ENCODE results near the gene ZBED4.

- PRO-cap = no peak
Measured at GRCh38 chr22:47154451-47155327, 392.2 kb downstream of the TBC1D22A start.

- PRO-cap = no peak
Measured at GRCh38 chr22:47293140-47293569, 530.7 kb downstream of the TBC1D22A start.

GRCh38 chr22:47379094-47379428 is 616.6 kb downstream of the TBC1D22A start:
- PRO-cap = no peak

DNA sequence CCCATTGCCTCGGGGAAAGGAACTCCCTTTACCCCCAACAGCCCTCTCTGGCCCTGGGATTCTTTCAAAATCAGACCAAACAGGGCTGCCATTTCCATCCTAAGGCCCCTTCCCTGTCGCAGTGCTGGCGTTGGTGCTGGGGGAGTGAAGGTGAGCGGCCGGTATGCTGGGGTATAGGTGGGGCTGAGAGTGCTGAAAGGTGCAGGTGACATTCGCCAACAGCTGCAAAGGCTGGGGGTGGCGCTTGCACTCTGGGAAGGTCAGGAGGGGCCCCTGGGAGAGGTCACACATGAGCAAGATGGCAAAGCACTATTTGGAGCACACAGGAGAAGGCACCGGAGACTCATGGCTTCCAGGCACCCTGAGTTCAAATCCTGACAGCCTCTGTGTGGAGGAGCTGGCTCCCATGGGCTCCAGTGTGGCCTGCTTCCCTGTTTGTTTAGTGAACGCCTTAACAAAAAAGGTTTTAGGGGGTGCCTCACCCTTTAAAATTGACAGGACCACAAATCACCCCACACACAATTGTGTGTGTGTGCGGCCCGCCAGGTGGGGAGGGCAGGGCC is 392.0 kb upstream of the TAFA5 start:
- PRO-cap = no peak

GRCh38 chr22:48161197-48161599 is 328.2 kb upstream of the TAFA5 start:
- PRO-cap = no peak

DNA sequence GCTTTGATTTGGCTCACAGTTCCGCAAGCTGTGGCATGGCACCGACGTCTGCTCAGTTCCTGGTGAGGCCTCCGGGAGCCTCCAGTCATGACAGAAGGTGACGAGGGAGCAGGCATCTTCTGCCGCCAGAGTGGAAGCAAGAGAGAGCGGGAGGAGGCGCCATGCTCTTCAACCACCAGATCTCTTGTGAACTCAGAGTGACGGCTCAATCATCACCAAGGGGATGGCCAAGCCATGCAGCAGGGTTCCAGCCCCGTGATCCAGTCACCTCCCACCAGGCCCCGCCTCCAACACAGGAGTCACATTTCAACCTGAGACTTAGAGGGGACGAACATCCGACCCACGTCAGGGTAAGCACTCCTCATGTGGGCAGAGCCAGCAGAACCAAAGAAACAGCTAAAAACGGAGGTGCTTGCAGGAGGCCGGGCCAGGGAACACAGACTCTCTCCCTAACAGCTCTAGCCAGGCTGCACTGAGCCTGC is 132.2 kb upstream of the TAFA5 start:
- PRO-cap = no peak

GRCh38 chr22:48574831-48575753 is 85.7 kb downstream of the TAFA5 start:
- PRO-cap = unidirectional peak, plus-strand start at chr22:48575386

DNA sequence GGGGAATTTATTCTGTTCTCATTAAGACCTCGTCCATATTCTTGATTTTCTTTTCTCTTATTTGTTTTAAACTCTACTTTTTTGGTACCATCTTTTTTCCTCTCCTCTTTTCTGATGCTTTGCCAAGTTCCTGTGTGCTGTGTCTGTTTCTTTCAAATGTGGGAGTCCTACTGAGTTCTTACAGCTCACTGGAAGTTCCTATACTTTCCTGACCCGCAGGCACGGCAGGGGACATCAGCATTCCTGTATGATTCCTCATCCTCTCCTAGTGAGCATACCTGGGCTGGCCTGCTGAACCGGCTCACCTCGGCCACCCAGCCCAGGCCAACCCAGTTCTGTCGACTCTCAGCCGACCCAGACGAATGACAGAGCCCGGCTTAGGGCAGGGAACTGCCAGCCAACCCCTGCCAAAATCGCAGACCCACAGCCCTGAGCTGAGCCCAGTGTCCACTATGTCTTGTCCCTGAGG is 339.8 kb downstream of the BRD1 start:
- PRO-cap = no peak

GRCh38 chr22:49536384-49537308 is 291.0 kb downstream of the BRD1 start:
- PRO-cap = no peak

GRCh38 chr22:49621769-49622220 is 205.9 kb downstream of the BRD1 start:
- PRO-cap = no peak

- PRO-cap = no peak
Measured at GRCh38 chr22:49669232-49669685, 158.4 kb downstream of the BRD1 start.

DNA sequence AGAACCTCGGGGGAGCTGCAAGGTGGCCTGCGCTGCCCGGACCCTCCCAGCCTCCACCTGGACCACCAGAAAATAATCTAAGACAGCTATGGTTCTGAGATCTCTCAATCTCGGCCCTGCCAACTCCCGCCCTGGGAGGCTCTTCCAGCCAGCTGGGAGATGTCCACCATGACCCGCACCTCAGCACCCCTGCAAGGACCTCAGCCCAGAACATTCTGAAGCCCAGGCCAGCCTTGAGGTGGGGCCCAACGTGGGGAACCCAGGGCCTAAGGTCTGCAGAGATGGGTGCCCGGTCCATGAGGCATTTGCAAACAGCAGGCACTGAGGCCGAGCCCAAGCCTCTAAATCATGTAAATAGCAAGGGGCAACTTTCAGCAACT is 47.1 kb downstream of the BRD1 start:
- PRO-cap = no peak

DNA sequence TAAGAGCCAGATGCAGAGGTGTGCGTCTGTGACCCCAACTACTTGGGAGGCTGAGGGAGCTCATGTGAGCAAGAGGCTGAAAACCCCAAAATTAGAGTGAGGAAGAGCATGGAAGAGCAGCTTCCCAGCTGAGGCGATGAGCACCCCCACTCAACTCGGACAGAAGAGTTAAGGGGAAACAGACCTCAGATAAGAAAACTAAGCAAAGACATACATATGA is 21.4 kb downstream of the BRD1 start:
- PRO-cap = no peak

DNA sequence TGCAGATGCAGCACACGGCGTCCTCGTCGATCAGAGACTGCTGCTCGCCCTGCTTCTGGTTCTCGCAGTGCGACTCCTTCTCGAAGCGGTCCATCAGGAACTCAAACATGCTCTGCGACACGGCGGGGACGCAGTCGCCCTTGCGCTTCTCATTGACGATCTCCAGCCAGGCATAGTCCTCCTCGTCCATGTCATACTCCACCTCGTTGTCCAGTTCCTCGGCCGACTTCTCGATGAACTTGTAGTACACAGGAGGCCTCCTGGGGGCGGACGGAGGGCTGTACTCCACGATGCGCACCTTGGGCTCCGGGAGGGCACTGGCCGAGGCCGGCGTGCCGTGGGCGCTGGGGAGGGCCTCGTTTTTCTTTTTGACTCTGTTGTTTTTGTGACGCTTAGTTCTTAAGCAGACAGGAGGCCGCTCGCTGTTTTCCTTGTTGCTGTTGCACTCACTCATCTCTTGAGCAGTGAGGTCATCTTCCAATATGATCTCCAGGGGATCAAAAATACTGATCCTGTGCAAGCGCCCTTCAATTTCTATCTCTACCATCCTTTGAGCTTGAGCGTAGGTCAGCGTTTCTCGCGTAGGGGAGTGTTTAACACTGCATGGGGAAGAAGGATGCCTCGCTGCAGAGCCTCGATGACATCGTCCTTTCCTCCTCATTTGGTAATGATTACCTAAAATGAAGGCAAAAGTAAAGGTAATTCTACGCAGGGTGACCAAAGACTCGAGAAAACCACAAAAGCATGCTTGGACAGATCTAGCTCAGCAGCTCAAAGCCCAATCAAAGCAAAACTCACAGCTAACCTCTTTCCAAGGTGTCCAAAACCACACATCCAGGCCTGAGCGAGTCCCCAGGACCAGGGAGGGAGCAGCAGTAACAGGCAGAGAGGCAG is 3.8 kb downstream of the BRD1 start:
- PRO-cap = no peak

GRCh38 chr22:49828024-49828702 is 490 bp upstream of the BRD1 start:
- PRO-cap = no peak

DNA sequence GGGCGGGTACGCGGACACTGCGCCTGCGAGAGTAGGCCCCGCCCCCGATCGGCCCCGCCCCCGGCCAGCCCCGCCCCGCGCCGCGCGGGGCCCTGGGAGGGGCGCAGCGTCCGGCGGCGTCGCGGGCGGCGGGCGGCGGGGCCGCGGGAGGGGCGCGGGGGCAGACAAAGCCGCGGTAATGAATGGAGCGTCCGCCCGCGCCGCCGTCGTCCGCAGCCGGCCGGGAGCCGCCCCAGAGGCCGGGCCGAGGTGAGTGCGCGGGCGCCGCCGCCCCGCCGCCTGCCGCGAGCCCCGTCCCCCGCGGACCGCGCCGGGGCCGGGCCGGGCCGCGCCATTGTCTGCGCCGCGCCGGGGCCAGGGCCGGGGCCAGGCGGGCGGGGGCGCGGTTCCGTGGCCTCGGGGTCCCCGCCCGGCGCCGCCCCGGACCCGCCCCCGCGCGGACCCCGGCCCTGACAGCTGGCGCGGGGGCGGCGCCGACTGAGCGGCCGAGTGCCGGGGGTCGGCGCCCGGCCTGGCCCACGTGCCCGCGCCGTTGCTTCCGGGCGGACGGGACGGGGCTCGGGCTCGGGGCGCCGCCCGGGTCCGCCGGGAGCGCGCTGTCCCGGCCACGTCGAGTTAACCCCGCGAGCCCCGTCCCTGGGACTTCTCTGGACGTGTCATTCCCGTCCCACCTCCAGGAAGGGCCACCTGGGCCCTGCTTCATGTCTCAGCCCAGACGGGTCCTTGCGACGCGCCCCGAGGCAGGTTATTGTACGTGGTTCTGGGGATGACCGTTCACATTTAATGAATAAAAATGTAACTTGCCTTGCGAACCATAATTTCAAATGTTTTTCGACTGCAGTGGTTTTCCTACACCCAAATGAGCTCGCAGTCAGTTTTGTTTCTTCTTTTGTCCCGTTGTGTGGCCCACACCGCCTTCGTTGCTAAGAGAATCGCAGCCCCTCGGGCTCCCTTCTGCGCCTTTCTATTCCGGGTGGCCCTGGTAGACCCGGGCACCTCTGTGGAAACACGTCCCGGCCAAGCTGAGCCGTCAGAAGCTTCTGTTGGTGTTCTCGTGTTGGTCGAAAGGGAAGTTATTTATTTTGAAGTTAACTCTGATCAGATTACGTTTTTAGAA is at the start of gene ZBED4:
Gene ZBED4, plus strand, starts transcription at position 104 of the 1,117 bp plus-strand sequence.
- PRO-cap = bidirectional peak, plus-strand start at position 119 of the sequence, minus-strand start outside the sequence; bidirectional peak, plus-strand start at position 455 of the sequence, minus-strand start at position 330 of the sequence; bidirectional peak, plus-strand start at position 541 of the sequence, minus-strand start at position 513 of the sequence

DNA sequence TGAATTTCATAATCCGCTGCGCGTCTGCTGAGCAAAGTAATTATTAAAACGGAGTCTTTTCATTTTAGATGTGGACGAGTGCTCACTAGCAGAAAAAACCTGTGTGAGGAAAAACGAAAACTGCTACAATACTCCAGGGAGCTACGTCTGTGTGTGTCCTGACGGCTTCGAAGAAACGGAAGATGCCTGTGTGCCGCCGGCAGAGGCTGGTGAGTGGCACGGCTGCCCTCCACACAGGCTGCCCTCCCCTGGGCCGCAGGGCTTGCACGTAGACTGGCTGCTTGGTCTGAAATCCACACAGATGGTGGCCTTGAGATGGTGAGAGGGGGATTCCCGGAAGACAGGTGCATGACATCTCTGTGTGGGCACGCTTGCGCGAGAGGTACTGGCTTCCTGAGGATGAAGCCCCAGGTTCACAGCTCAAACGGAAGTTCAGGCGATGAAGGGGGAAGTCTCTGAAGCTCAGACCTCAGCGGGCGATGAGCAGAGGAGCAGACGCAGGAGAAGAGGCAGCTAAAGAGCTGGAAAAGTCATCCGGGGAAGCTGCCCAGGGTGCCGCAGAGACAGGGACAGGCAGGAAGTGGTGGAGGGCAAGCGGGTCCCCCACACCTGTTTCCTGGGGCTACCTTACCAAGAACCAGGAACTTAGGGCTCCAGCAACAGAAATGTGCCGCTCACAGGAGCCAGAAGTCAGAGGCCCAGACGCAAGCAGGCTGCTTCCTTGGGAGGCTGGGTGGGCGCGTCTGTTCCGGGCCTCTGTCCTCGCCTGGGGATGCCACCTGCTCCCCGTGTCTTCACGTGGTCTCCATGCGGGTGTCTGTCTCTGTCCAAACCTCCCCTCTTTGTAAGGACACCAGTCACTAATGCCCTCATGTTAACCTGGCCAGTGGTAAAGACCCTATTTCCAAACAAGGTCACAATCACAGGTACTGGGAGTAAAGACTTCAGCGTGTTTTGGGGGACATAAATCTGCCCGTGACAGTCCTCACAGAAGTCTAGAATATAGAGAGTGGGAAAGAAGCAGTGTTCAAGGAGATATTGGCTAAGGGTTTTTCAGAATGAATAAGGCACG is 7.3 kb downstream of the CRELD2 start:
- PRO-cap = unidirectional peak, plus-strand start at position 439 of the sequence; unidirectional peak, plus-strand start at position 465 of the sequence; unidirectional peak, plus-strand start at position 686 of the sequence

GRCh38 chr22:49926883-49927581 is 8.6 kb downstream of the CRELD2 start:
- PRO-cap = no peak

DNA sequence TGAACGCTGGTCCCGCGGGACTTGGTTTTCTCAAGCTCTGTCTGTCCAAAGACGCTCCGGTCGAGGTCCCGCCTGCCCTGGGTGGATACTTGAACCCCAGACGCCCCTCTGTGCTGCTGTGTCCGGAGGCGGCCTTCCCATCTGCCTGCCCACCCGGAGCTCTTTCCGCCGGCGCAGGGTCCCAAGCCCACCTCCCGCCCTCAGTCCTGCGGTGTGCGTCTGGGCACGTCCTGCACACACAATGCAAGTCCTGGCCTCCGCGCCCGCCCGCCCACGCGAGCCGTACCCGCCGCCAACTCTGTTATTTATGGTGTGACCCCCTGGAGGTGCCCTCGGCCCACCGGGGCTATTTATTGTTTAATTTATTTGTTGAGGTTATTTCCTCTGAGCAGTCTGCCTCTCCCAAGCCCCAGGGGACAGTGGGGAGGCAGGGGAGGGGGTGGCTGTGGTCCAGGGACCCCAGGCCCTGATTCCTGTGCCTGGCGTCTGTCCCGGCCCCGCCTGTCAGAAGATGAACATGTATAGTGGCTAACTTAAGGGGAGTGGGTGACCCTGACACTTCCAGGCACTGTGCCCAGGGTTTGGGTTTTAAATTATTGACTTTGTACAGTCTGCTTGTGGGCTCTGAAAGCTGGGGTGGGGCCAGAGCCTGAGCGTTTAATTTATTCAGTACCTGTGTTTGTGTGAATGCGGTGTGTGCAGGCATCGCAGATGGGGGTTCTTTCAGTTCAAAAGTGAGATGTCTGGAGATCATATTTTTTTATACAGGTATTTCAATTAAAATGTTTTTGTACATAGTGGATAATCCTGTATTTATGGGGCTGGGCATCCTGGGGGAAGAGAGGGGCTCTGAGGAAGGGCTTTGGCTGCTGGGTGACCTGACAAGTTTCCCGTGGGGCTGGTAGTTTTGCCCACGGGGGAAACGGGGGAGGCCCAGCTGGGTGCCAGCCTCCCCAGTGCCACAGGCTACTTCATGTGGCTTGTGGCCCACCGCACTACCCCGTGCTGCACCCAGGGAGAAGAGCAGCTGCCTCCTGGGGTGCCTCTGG is 3.0 kb downstream of the PIM3 start:
- PRO-cap = no peak

DNA sequence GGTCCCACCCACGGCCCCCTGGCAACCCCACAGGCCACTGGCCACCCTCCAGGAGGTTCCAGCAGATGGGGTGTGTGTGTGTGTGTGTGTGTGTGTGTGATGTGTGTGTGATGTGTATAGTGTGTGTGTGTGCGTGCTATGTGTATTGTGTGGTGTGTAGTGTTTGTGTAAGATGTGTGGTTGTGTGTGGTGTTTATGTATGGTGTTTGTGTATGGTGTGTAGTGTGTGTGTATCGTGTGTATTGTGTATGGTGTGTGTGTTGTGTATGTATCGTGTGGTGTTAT is 12.1 kb downstream of the PIM3 start:
- PRO-cap = no peak

Measured in jejunum (tissue), 1 donor.